Skin of body (tissue), 2 donors: ENCODE data around the genes RPL27, TMEM106A, ETV4 and PYY.

DNA sequence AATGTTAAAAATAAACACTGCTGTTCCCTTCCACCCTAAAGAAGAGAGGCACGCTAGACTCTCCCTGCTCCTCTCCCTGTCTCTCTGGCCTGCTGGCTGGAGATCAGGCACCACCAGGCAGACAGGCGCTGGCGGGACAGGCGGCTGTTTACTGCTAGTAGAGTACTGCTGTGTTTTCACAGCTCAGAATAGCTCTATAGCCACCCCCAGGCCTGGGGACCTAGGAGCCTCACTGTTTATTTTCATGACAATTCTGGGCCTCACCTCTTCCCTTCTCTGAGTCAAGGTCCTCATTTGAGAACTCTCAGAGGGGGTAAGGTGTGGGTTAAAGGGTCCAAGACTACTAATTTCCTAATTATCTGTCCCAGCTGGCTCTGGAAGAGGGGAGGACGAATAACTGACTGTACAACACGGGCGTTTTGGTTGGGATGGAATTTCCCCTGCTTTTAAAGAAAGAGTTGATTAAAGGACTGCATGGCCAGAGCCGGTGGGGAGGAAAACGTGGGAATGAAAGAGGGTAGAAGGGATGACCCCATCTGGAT lies 9.0 kb upstream of the G6PC1 start:
- RAMPAGE, long total RNA = no peak

- RAMPAGE, long total RNA = start-site peak on the plus strand at chr17:42998396-42998470, 1,544 and 272 reads in 2 replicates
Observed at GRCh38 chr17:42997833-42999080, at the start of gene RPL27. Gene RPL27, plus strand, starts transcription at chr17:42998419.

DNA sequence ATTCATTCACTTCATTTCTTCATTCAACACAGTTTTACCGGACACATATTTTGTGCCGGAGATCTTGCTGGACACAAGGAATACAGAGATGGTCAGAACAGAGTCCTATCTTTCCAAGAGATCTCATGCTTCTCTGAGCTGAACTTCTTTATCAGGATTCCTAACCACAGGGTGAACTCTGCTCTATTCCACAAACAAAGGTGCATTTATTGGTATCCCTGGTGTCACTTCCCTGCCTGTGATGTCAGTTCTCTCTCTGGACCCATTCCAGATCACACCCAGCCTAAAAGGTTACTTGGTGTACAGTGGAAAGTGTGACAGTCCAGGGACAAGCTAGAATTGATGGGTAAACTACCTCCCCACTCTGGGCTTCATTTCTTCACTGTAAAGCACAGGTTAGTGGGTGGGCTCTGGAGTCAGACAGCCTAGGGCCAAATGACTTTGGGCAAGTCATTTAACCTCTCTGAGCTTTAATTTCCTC lies 4.2 kb downstream of the IFI35 start:
- RAMPAGE, long total RNA = no peak

DNA sequence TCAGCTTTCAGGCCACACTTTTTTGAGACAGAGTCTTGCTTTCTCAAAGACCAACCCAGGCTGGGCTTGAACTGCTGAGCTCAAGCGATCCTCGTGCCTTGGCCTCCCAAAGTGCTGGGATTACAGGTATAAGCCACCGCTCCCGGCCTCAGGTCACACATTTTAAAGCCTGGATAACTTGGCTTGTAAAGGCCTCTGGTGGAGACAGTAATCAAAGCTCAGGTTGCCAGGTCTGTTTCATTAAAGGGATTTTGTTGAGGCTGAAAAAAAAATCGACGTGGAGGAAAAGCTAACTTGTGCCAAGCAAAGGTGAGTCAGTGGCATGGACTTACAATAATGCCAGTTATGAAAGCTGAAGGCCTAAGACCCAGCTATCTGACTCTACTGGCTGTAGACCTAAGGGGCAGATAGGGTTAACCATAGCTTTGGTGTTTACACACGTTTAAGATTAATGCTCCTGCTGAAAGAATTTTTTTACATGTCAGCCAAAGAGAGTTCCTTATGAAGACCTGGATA lies 839 bp downstream of the NBR1 start:
- RAMPAGE, long total RNA = no peak

- RAMPAGE, long total RNA = no peak
Observed at GRCh38 chr17:43193257-43193905, 18.3 kb upstream of the TMEM106A start.

DNA sequence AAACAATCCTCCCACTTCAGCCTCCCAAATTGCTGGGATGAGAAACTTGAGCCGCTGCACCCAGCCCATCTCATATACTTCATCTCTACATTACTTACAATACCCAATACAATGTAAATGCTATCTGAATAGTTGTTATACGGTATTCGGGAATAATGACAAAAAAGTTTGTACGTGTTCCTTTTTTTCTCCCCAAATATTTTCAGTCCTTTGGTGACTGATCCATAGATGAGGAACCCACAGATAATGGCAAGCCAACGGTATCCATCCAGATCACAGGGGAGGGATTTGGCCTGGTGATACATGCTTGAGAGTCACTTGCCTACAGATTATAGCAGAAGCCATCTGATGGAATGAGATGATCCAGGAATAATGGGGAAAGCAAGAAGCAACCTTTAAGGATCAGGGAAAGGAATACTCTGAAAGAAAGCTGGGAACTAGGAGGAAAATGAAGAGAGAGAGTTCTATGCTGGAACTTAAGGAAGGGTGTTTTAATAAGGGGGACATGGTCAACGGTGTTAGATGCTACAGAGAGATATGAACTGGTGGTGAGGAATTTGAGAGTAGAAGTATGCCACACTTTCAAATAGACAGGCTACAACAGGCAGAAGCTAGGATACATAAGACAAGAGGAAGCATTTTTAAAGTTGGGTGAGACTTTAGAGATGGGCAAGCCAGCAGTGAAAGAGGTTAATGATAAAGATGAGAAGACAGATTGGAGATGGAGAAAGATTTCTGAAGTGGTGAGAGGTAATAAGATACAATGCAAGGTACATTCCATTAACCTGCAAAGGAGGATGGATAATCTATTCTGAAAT lies 3.9 kb upstream of the TMEM106A start:
- RAMPAGE, long total RNA = no peak

- RAMPAGE, long total RNA = no peak
Observed at GRCh38 chr17:43211371-43212530, at the start of gene TMEM106A. Gene TMEM106A, plus strand, starts transcription at chr17:43211875.

DNA sequence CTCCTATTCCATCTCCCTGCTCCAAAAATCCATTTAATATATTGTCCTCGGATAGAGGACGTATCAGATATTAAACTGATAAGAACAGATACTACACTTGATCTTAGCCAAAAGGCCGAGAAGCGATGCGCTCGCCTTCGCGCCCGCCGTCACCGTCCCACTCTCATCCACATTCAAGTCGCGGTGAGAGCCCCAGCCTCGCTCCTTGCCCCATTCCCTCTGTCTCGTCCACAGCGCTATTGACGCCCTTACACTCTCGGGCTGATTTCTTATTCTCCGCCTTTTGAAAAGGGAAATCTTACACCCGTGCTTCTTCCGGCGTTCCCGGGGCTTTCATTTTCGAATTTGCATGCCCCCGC lies 43.0 kb upstream of the CCDC200 start:
- RAMPAGE, long total RNA = no peak

GRCh38 chr17:43360324-43360733 lies 38.5 kb upstream of the ARL4D start:
- RAMPAGE, long total RNA = no peak

DNA sequence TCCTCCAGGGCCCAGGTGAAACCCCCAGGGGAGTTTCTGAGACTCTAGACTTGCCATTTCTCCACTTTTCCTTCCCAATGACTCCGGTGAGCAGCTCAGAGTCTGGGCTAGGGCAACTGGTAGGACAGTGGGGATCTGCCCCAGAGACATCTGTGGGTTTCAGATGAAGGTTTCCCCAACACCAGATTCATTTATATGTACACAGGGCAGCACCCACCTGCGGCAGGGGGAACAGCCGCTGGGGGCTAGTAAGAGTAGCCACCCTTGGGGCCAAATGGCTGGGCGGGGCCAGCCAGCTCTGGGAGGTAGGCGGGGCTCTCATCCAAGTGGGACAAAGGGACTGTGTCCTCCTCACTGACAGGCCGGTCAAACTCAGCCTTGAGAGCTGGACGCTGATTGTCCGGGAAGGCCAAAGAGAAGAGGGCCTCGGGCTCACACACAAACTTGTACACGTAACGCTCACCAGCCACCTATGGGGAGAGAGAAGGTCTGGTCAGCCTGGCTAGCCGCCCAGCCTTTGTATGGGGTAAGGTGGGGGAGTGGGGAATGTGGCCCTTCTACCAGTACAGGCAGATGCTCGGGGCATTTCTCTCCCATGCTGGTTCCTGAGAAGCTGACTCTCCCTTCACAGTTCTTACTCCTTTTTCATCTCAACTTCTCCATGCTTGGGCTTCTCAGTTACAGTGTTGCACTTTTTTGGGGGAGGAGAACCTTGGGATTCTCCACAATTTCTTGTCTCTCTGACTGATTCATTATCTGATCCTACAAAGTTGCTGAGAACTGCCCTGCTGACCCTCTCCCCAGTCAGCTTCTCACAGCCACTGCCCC lies 17.7 kb downstream of the ETV4 start:
- RAMPAGE, long total RNA = no peak

DNA sequence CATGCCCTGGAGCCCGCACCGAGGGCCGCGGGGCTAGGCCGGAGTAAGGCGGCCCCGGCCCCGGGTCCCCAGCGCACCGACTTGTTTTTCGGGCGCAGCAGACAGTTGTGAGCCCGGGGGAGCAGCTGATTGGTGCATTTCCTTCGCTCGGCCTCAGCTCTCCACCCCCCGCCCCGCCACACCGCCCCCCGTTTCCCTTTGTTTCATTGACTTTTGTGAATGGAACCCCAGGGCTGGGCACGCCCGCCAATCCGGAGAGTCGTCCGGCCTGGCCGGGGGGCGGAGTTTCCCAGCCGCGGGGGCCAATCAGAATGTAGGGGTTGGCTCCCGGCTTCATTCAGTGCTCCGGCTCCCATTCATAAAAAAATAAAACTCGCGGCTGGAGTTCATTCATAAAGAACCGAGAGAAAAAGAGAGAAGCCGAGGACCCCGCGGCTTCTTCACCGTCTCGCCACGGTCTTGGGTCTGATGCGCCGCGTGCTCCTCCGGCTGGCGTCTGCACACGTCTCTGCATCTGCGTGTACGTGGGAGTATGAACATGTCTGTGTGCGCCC lies at the start of gene ETV4:
TSS of gene ETV4 (minus strand) at position 113 of the 554 bp plus-strand sequence.
- RAMPAGE, long total RNA = no peak

DNA sequence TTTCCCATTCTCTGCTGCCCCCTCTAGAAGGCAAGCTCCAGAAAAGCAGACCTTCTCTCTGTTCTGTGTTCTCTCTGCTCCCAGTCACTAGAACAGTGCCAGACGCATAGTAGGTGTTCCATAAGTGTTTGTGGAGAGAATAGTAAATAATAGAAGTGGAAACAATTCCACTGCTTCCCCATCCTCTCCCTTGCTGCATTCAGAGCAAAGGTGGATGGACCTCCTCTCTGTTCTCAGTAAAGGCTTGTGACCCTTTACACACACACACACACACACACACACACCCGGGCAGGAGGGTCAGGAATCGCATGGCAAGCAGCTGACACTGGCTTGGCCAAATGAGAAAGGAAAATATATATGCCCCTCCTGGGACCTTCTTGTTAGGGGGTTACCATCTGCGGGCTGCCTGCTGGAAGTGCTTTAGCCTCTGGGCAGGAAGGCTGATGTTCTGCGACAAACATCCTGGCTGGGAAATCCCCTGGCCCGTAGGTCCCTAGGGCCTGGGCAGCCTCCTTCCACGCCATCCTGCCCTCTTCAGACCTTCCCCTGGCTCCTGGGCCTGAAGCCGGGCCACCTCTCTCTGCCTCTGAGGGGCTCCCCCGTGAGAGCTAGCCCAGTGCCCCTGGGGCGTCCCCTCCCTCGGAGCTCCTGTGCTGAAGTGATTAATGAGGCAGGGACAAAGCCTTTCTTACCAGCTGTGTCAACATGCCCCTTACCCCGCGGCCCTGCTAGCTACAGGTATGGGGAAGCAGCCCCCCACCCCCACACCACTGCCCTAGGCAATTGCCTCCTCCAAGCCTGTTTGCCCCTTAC lies 32.5 kb upstream of the ETV4 start:
- RAMPAGE, long total RNA = no peak

DNA sequence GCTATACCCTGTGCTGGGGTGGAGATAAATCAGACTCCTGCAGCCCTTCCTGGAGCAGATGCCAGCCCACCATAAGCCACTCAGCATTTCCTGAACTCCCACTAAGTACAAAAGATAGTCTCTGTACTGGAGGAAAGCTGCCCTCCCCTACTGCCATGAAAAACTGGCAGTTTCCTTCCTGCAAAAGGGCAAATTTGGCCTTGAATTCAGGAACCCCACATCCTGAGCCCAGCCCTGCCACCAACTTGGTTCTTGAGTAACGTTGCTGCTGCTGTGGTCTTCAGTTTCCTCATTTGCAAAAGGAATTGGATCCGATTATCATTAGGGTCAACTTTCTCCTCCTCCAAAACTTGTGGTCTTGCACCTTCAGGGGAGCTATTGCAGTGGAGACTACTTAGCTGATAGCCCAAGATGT lies 522 bp upstream of the CFAP97D1 start:
- RAMPAGE, long total RNA = no peak

DNA sequence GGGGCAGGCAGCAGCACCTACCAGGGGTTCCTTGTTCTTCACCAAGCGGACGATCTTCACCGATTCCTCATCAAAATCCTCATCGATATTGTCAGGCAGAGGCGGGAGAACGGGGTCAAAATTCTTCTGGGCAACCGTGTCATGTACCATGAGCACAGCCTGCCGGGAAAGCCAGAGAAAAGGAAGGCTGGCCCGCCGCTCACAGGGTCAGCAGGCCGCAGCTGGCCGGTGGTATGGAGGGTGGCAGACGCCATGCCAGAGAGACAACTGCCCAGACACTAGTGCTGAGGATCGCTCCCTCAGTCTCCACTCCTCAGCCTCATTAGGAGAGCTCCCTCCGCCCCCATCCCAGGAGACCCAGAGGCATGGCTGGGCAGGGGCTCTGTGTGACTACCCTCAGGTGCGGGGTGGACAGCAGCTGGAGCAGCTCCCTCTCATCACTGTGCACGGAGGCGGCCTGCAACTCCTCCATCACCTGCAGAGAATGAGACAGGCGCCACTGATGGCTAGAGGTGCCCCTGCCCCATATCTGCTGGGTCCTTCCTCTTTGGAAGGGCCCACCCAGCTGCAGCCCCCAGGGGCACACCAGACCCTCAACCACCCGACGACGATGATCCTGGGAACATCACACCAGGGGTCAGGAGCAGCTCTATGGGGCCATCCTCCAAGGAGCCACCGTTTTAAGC lies 3.2 kb downstream of the MPP3 start:
- RAMPAGE, long total RNA = no peak

DNA sequence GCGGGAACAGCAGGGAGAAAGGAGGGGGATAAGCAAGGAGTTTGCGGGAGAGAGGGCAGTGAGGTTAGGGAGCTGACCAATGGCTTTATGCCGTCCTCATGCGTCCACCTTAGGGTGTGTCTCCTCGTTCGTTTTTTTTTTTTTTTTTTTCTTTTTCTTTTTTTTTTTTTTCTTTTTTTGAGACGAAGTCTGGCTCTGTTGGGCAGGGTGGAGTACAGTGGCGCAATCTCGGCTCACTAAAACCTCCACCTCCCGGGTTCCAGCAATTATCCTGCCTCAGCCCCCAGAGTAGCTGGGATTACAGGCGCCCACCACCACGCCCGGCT lies 4.8 kb downstream of the PPY start:
- RAMPAGE, long total RNA = no peak

GRCh38 chr17:43953656-43954149 lies at the start of gene PYY:
Gene PYY, minus strand, starts transcription at chr17:43953940.
- RAMPAGE, long total RNA = no peak

DNA sequence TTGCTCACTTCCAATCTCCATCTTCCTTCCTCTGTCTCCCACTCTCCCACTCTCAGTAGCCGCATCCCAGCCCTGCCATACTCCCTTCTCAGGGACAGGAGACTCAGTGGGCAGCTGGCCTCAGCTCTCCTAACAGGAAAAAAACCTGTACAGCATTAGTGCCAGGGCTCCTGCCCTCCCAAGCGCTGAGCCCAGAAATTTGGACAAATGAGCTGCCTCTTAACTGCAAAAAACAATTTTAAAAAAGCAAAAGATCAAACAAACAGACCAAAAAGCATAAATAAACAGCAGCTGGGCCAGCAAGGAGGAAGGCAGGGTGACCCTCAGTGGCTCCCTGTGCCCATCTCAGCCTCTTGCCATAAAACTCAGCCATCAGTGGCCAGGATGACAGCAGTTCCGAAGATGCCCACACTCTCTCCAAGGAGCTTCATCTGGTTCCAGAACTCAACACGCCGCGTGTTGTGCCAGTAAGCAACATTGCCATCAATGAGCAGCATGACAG lies 3.1 kb downstream of the TMEM101 start:
- RAMPAGE, long total RNA = no peak

GRCh38 chr17:44083221-44084029 lies 12.9 kb downstream of the G6PC3 start:
- RAMPAGE, long total RNA = no peak

- RAMPAGE, long total RNA = no peak
Observed at GRCh38 chr17:44087427-44087950, 17.0 kb downstream of the G6PC3 start.

DNA sequence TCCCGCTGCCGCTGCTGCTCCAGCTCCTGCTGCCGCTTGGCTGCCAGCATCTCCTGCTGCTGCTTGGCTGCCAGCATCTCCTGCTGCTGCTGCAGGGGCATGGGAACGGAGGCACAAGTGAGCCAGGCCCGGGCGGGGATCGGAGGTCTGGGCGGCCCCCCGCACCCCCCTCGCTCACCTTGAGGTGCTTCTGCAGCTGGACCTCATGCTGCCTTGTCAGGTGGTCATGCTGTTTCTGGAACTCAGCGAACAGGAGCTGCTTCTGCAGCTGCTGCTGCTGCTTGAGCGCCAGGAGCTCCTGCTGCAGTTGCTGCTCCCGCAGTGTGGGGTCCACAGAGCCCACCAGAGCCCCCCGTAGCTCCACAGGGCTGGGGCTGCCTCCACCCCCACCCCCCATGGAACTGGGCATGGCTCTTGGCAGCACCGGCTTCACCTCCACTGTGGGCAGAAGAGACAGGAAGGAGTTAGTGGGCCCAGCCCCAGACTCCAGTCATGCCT lies 22.9 kb downstream of the G6PC3 start:
- RAMPAGE, long total RNA = no peak